Epithelial cell of proximal tubule (primary cell): ENCODE measurements around the gene AFDN.

GRCh38 chr6:167826243-167827346 is at the start of gene AFDN:
TSS of gene AFDN (plus strand) at chr6:167826911.
- RAMPAGE, long total RNA = no peak
- RRBS = 1% methylated on average over 45 of the region's 165 CpGs

- RAMPAGE, long total RNA = no peak
- RRBS = no CpG with 5 or more reads among the region's 8 CpGs
Measured at GRCh38 chr6:167855359-167856389, 29.0 kb downstream of the AFDN start.

GRCh38 chr6:167951356-167952292 is 45.8 kb upstream of the KIF25 start:
- RAMPAGE, long total RNA = no peak
- RRBS = 97% methylated on average over 3 of the region's 48 CpGs

GRCh38 chr6:167998074-167998341 is 537 bp downstream of the KIF25 start:
- RAMPAGE, long total RNA = no peak
- RRBS = no CpG with 5 or more reads among the region's 4 CpGs

- RAMPAGE, long total RNA = no peak
- RRBS = no CpG with 5 or more reads among the region's 9 CpGs
Measured at GRCh38 chr6:168102311-168102939, 23.4 kb upstream of the FRMD1 start.

DNA sequence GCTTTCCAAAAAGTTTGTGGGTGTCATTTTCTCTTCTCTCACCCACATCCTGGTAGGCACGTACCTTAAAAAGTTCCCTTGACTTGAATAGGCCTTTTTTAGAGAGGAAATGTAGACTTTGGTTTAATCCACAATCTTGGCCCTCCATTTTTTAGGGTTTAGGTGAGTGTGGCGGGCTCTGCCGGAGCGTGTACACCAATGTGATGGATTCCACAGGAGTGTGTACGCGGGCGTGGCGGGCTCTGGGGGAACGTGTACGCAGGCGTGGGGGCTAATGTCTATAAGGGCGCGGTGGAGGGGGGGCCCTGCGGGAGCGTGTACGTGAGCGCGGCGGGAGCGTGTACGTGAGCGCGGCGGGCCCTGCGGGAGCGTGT is 28.2 kb upstream of the SMOC2 start:
- RAMPAGE, long total RNA = no peak
- RRBS = no CpG with 5 or more reads among the region's 26 CpGs

DNA sequence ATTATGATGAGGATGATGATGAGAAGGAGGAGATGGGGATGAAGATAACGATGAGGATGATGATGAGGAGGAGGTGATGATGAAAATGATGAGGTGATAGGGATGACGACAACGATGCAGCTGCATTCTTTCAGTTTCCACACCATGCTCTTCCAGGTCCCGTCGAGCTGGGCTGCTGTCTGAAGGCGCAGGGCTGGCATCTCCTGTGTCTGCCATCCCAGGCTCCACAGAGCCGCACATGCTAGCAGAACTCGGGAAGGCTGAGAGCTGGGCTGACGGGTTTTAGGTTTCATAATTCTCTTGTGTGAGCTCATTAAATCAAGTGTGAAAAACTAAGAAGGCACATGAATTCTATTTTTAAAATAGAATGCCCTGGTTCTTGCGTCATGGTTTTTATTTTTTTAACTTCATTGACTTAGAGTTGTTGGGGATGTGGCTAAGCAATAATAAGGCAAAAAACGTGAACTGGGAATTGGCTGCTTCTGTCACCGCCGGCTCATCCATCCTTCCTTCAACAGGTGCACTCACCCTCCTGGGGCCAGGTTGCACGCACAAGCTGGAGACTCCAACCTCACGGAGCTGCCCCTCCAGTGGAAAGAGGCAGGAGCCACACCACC is 275.2 kb downstream of the SMOC2 start:
- RAMPAGE, long total RNA = no peak
- RRBS = no CpG with 5 or more reads among the region's 15 CpGs

- RAMPAGE, long total RNA = no peak
- RRBS = no CpG with 5 or more reads among the region's 3 CpGs
Measured at GRCh38 chr6:168784691-168785026, 343.7 kb downstream of the SMOC2 start.

DNA sequence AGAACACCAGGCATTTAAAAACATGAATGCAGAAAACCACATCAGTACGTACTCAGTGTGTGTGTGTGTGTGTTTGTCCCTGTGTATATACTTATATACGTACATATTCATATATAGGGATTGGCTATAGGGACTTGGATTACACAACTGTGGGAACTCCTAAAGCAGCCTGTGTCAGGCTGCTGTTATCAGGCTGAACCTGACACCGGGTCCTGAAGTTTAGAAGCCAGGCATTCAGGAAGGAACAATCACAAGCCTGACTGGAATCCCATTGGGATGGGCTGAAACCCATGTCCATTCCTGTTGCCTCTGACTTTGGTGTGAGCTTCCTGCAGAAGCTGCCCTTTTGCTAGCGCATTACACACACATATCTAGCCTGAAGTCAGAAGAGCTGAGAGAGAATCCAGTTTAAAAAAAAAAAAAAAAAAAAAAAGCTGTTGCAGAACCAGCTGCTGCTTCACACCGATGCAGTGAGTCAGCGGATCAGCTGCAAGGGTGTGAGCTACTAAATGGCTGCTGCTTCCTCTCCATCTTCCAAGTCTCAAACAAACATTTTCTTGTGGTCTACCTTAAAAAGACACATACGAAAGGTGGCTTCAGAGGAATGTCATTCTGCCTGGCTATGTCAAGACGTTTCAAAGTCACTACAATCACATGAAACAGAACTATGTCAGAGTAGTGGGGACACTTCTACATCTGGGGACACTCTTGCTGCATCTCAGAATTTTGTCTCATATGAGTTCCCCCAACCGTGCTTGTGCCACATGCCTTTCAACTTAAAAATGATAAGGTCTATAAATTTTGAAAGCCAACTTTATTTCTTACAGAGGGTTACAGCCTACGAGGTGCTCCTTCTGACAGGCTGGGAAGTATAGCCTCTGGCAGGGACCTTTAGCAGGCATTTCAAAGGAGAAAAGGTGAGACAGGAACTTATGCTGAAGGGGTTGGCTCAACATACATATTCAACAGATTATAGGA is 347.9 kb downstream of the THBS2 start:
- RAMPAGE, long total RNA = no peak
- RRBS = no CpG with 5 or more reads among the region's 10 CpGs

DNA sequence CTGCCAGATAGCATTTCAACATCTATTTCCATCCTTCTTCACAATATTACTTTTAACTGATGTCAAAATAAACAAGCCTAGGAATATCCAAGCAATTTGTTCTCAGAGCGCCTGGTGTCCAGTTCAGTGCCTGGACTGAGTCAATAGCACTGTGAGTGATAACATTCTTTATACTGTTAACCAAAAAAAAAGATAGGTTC is 182.7 kb downstream of the THBS2 start:
- RAMPAGE, long total RNA = no peak
- RRBS = no CpG with 5 or more reads among the region's 1 CpG

GRCh38 chr6:169145777-169146256 is 107.8 kb downstream of the THBS2 start:
- RAMPAGE, long total RNA = no peak
- RRBS = no CpG with 5 or more reads among the region's 7 CpGs

DNA sequence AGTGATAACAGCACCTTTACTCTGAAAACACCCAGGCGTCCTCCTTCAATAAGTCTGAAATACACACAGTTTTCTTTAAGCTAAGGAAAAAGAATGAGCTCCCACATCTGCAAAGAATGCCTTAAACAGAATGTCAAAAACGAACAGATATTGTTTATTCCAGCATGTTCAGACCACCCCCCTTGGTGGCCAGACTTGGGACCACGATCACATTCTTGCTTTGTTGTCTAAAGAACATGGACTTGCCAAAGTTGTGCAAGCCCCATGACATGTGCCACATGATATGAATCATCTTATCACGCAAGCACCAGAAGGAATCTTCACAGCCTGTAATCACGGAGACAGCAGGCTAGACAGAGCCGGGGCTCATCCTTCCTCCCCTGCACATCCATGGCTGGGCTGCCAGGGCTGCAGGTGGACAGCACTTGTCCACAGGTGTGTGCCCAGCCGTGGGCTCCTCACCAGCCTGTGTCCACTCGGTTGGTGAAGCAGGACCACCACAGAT is 200.9 kb upstream of the THBS2 start:
- RAMPAGE, long total RNA = no peak
- RRBS = no CpG with 5 or more reads among the region's 8 CpGs

- RAMPAGE, long total RNA = no peak
- RRBS = no CpG with 5 or more reads among the region's 8 CpGs
Measured at GRCh38 chr6:169589324-169590248, 112.2 kb downstream of the WDR27 start.

GRCh38 chr6:169715716-169716303 is 8.5 kb downstream of the PHF10 start:
- RAMPAGE, long total RNA = no peak
- RRBS = no CpG with 5 or more reads among the region's 9 CpGs

DNA sequence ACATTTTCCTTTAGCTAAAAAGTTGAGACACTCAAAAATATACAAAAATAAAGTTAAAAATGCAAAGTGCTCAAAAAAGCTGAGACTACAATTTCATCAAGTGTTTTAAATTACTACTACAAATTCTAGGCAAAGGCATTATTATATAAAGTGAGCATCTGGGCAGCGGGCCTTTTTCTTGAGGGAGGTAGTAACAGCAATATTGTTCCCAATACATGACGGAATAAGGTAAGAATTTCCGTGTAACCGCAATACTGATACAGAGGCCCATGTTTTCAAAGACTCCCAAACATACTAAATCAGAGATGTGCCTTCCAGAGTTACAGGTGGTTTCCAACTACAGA is 1.9 kb downstream of the PHF10 start:
- RAMPAGE, long total RNA = no peak
- RRBS = no CpG with 5 or more reads among the region's 4 CpGs

GRCh38 chr6:169765669-169766154 is 14.3 kb downstream of the ERMARD start:
- RAMPAGE, long total RNA = no peak
- RRBS = no CpG with 5 or more reads among the region's 10 CpGs

GRCh38 chr6:169905056-169905412 is 153.6 kb downstream of the ERMARD start:
- RAMPAGE, long total RNA = no peak
- RRBS = no CpG with 5 or more reads among the region's 12 CpGs

GRCh38 chr6:170046724-170047311 is 244.1 kb downstream of the DLL1 start:
- RAMPAGE, long total RNA = no peak
- RRBS = no CpG with 5 or more reads among the region's 16 CpGs

DNA sequence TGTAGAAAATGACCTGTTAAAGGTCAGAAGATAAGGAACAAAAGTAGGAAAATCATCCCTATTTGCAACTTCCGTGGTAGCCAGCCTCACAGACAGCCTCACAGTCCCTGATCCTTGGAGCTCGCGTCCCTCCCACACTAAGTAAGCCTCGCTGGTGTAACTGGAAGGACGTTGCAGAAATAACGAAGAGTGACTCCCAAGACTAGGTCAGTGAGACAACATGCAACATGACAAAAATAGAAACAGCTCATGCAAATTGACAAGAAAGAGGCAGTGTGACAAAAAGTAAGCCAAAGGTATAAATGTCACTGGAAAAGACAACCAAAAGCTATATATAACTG is 164.4 kb downstream of the DLL1 start:
- RAMPAGE, long total RNA = no peak
- RRBS = no CpG with 5 or more reads among the region's 6 CpGs

DNA sequence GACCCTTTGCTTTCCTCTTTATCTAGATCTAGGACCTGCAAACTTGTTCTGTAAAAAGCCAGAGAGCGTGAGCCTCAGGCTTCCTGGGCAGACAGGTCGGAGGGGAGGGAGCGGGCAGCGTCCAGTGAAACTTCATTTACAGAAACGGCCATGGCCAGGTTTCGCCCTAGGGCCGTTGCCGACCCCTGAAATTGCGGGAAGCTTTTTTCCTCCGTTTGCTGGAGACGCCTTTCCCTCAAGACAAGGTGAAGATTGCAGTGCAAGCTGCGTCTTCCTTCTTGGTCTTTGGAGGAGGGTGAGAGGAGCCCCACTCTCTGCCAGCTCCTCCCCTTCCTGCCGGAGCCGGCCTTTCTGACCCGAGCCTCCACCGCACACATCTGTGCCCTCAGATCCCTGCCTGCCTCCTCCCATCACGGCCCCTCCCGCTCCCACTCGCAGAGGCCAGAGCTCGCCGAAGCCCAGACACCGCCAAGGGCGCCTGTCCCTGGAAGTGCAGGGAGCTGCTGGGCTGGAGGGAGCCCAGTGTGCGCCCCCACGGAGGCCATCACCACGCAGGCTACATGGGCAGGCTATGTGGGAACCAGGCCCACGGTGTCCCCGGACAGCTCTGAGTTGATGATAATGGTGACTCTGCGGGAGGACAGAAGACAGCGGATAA is 155.2 kb downstream of the DLL1 start:
- RAMPAGE, long total RNA = no peak
- RRBS = 100% methylated on average over 1 of the region's 30 CpGs